ENCODE results near the genes PFN1 and CAMTA2.

DNA sequence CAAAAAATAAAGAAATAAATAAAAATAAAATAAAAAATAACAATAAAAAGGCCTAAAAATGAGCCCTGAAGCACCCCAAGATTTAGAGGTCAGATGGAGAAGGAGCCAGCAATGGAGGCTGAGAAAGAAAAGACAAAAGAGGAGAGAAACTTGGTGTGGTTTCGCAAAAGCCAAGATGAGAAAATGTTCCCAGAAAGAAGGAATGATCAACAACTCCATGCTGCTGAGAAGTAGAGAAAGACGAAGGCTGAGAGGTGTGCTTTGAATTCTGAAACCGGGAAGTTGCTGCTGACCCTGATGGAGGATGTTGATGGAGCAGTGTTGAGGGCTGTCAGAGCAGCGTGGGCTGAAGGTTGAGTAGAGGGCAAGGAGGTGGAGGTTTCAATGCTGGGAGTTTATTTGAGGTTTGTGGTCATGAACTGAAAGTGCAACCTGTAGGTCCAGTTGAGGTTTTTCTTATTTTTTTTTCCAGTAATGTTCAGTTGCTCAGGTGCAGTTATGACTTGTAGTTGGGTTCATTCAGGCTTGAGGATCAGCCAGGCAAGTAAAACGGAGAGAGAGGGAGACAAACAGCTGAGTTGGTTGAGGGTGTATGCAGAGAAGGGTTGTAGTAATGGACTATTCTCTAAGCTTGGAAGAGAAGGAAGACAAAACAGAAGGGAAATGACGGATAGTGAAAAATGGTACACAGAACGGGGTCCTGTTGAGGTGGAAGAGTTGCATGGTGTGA is 8.5 kb upstream of the UBE2G1 start:
- PRO-cap = no peak

- PRO-cap = no peak
Observed at GRCh38 chr17:4413116-4413758, 20.5 kb upstream of the SPNS3 start.

DNA sequence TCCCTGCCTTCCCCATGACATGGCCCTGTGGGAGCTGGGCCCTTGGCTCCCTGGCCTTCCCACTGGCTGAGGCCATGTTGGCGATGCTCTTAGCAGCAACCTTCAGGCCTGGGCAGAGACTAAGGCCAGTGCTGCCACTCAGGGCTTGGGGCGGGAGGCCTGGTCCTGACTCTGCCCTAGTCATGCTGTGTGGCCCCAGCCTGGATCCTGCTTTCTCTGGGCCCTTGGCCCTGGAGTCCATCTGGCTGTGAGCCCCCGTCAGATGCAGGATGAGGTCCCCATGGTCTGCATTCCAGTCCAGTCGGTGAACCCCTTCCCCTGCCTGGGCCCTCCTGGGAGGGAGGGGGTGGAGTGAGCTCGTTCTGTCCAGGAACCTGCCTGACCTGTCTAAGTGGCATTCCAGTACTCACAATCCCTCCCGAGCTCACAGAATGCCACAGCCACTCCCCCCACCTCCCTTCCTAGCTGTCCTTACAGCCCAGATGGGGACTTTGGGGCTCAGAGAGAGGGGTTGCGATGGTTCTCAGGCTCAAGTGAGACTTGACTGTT is 15.4 kb downstream of the SPNS2 start:
- PRO-cap = no peak

GRCh38 chr17:4565656-4566077 is 5.3 kb upstream of the GGT6 start:
- PRO-cap = no peak

GRCh38 chr17:4583679-4584305 is 537 bp upstream of the SMTNL2 start:
- PRO-cap = no peak

DNA sequence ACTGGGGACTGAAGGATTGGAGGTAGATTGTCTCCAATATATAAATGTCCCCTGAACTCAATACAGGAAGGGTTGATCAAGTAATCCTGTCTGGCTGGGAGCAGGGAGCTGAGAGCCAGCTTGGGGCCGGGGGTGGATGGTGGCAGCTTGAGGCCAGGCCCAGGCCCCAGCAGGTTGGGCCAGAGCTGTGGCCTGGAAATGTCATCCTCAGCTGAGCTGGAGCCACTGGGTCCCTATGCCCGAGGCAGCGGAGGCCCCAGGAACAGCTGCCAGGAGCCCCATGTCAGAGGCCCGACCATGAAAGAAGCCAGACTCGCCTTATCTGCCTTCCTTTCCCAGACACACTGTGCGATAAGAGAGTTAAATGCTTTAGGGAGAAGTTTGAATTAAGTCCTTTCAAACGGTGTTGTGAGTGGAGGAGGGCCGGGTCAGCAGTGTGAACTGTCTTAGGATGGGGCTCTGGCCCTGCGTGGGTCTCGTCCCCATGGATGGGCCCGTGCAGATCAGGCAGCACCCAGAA is 3.5 kb downstream of the SMTNL2 start:
- PRO-cap = no peak

DNA sequence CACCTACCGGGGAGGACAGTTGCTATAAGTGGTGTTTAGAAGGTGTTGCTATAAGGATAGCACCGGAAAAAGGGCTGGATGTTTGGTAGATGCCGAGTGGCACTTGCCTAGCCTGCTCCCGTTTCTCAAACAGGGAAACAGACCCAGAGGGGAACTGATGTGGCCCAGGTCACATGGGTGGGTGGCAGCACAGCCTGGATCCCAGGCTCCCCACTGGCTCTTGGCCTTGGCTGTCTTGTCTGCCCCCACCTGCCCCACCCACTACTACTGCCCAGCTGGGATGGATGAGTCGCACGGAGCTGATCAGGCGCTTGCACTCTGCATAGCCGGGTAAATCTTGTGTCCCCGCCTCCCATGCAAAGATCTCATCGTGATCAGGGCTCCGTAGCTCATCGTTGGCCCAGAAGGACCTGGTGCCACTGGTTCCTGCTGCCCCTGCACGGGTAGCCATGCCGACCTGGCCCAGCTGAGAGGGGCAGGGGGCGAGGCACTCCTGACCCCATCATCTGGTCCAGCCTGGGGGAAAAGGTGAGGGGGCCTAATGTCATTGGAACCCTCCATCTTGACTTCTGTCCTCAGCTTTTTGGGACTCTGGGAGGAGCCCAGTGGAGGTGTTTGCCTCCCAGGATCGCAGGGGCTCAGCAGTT is 7.3 kb downstream of the SMTNL2 start:
- PRO-cap = no peak

DNA sequence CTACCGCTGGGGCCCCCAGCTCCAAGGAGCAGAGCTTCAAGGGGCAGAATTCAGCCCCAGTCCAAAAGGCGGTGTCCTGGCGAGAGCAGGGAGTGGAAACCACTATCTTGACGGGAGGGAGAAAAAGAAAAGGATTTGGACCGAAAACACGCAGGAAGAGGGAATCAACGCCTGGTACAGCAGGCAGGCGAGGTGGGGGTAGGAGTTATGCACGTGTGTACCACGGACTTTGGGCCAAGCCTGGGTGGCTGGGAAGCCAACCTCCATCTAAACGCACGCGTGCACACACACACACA is 252 bp upstream of the ALOX15 start:
- PRO-cap = no peak

- PRO-cap = no peak
Observed at GRCh38 chr17:4852019-4852758, 19.0 kb downstream of the MINK1 start.

DNA sequence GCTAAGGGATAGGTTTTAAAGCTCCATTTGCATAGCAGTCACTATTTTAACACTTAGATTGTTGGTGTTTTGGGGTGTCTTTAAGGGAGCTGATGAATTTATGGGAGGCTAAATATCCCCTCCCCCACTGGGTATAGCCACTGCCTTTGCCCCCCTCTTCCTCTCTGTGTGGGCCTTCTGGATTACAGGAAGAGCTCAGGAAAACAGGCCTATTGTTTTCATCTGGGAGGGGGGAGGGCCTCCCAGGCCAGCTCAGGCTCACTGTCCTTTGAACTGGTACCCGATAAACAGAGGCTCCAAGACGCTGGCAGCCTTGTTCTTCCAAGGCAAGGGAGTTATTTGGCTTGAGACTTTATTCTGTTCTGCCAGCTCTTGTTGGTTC is 24.9 kb downstream of the MINK1 start:
- PRO-cap = unidirectional peak, plus-strand start at position 283 of the sequence

GRCh38 chr17:4939217-4939766 is 554 bp downstream of the SLC25A11 start:
- PRO-cap = no peak

- PRO-cap = bidirectional peak, plus-strand start at chr17:4948712, minus-strand start at chr17:4948530
Observed at GRCh38 chr17:4948173-4948624, at the start of gene PFN1. Gene PFN1, minus strand, starts transcription at chr17:4948530.

DNA sequence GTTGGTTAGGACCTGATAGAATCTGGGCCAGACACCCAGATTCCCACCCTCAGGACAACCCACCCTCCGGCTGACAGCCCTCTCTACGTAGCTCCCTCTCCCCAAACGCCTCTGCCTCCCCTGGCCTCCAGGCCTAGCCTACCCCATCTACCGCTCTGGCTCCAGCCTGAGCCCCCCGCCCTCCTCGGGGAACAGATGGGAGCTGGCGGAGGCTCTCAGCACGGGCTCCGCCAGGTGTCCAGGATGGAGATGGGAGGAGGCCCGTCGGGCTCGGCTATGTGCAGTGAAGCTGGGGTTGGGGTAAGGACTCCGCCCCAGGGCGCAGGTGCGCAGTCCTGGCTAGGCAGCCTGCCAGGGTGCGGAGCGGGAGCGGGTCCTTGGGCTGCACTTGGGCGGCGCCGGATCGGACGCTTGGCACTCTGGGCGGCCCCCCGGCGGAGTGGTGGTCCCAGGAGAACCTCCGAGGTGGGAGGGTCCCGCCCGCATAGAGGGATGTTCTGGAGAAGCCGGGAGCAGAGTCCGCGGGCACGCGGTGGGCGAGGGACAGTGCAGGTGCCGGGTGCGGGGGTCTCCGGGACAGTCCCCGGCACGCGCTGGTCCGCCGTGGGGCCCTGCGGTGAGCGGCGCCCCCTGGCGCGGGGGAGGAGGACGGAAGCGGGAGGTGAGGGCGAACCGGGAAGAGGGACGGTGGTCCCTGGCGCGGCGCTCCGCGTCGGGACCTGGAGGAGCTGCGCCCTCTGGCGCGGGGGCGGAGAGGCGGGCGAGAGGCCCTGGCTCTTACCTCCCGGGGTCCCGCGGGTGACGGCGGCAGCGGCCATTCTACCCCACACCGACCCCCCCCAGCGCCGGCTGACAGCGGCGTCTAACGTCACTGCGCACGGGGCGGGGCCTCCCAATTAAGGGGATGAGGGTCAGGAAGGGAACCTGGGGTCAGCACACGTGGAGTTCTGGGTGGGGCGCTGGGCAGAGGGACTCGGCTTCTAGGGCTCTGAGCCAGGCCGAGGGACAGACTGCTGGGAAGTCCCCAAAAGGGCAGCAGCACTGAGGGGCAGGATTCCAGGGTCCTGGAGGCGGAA is at the start of gene CAMTA2:
CAMTA2 (minus strand) TSS at position 864 of the 1,076 bp plus-strand sequence.
- PRO-cap = bidirectional peak, plus-strand start at position 317 of the sequence, minus-strand start at position 113 of the sequence; bidirectional peak, plus-strand start at position 1,005 of the sequence, minus-strand start at position 851 of the sequence

- PRO-cap = no peak
Observed at GRCh38 chr17:4987888-4988712, 625 bp upstream of the CAMTA2 start.

- PRO-cap = no peak
Observed at GRCh38 chr17:4999482-4999968, 1.8 kb downstream of the KIF1C start.

DNA sequence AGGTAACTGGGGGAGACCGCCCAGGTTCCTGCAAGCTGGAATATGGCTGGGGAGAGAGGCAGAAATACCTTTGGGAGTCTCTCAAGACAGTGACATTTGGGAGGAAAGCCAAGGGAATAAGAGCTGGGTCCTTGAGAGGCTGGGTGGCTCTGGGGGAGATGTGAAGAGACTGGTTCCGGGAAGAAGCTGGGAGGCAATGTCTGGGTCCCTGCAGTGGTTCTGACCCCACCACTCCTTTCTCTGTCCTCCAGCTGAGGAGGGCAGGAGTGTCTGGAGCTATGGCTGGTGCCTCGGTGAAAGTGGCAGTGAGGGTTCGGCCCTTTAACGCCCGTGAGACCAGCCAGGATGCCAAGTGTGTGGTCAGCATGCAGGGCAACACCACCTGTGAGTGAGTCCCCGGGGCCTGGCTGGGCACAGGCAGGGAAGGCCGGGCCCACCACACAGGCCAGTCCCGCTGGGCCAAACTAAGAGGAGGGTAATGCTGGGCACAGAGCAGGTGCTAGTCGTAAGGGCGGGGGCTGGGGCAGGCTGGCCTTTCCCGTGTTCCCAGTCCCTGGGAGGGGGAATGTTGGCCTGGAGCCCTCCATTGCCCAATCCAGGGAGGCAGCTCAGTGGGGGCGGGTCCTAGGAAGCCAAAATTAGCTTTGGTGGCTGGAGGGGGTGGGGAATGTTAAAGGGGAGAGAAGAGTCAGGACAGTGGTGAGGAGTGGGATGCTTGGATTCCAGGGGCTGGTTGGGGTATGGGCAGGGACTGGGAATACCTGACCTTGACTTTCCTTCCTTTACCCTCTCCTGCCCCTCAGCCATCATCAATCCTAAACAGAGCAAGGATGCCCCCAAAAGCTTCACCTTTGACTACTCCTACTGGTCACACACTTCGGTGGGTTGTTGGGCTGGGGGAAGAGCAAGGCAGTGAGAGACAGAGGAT is 2.5 kb downstream of the KIF1C start:
- PRO-cap = no peak

DNA sequence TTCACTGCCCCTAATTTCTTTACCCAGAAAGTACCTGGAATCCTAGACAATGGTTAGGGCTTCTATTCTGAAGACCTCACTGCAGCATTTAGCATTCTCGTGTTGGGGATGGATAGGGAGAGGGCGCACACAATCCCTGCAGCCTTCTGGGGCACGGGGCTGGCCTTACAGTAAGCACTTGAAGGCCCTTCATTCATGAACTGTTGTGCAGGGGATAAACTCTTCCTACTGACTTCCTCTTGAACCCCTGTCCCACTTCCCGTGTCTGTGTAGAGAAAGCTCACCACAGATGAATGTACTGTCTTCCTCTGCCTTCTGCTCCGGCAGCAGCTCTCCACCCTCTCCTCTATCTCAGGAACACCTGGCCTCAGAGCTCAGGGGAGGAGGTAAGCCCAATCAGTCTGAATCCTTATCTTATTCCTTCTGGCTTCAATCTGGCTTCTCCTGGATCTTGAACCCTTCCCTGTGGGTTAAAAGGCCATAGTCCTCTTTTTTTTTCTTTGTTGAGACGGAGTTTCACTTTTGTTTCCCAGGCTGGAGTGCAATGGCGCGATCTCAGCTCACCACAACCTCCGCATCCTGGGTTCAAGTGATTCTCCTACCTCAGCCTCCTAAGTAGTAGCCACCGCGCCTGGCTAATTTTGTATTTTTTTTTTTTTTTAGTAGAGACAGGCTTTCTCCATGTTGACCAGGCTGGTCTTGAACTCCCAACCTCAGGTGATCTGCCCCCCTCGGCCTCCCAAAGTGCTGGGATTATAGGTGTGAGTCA is 7.0 kb upstream of the SLC52A1 start:
- PRO-cap = bidirectional peak, plus-strand start at position 298 of the sequence, minus-strand start at position 317 of the sequence; unidirectional peak, minus-strand start at position 425 of the sequence

DNA sequence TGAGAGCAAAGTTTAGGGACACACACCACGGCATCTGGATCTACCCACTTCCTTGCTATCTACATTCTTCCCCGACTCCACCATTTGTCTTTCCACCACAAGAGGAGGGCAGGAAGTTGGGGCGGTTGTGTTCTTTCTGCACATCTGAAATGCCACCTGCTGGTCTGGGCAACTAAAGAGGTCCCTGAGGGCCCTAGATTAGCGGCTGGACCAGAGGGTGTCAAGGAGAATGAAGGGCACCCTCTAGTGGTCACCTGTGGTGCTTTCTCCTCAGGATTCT is 2.8 kb upstream of the SCIMP start:
- PRO-cap = no peak

GRCh38 chr17:5283553-5283872 is 1.4 kb downstream of the RABEP1 start:
- PRO-cap = no peak

- PRO-cap = no peak
Observed at GRCh38 chr17:5337966-5338318, 55.9 kb downstream of the RABEP1 start.